CMK (cell line): Measurements from ENCODE around the gene EBLN2.

DNA sequence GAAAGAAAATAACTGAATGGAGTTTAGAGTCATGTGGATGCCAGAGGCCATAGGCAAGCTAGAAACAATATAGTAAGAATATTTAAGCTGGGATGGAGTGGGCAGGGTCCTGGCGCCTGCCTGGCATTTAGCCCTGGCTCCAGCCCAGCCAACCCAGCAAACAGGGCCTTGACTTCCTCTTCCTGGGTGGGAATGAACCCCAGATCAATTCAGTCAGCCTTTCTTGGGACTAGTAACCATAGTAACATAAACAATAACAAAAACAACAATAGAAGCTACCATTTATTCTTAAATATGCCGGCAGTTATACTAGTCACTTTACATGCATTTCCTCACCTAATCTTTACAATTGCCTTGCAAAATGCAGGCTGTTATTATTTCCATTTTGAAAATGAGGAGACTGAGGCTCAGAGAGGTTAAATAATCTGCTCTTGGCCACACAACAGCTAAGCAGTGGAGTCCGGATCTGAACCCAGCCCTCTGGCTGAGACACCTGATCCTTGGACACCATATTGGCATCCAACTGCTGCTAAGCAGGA is 334.4 kb downstream of the FOXP1 start:
- RRBS: no CpG with 5 or more reads among the region's 3 CpGs

DNA sequence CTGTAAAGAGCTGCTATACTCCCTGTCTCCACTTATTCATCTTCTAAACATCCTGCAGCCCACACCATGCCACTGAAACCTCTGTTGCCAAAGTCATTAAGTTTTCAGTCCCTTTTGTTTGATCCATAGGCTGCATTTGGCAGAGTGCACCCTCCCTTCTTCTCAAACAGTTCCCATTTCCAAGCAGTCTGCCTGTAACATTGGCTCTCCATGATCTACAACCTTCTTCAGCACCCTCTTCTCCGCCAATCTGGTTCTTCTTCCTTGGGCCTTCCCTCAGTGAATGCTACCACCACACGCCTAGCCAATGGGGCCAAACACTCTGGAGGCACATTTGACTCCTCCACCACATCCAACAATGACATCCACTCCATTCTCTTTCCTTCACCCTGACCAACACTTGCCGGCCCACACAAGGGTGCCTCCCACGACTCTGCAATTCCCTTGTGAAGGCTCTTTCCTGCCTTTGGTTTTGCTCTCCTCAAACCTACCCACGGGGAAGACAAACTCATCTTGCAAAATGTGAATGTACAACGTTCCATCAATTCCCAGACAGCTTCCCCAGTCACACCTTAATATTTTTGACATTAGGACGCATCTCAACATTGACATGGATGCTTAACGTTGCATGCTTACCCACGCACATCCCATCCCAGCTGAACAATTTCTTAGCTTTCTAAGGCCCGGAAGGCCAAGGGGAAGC is 263.8 kb downstream of the FOXP1 start:
- RRBS: no CpG with 5 or more reads among the region's 10 CpGs

GRCh38 chr3:71372291-71372810 is 211.2 kb downstream of the FOXP1 start:
- RRBS: no CpG with 5 or more reads among the region's 8 CpGs

DNA sequence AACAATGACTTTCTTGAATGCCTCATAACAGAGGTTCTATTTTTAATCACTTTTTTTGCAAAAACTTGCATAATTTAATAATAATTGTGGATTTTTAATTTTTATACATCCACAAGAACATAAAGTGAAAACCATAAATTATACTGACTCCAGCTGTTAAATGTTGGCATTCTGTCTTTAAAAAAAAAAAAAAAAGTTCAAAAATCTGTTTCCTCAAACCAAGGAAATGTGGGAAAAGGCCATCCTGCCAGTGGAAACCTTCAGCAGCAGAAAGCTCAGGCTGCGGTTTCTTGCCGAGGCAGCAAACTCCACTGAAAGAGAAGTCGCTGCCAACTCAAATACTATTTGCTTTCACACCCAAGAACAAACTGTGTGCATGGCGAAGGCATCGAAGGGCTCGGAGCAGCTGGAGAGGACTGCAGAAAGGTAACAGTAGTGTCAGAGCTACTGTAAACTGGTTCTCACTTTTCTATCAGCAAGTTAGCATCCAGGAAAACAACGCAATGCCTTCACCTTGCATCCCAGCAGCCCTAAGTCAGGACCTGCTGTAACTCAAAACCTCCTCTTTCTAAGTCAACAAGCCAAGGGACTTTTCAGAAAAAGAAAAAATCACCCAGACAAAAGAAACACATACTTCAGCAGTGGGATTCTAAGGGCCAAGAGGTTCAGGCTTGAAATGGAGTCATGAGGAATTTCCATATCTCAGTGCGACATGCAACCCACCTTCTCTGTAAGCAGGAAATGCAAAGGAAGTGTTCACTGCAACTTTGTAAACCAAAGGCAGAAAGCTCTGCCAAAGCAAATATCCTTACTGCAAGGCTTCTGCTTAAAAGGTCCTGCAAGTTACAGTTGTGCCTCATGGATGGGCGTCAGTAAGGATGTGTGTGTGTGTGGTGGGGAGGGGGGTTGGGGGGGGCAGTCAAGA is 193.6 kb downstream of the FOXP1 start:
- RRBS: no CpG with 5 or more reads among the region's 9 CpGs

DNA sequence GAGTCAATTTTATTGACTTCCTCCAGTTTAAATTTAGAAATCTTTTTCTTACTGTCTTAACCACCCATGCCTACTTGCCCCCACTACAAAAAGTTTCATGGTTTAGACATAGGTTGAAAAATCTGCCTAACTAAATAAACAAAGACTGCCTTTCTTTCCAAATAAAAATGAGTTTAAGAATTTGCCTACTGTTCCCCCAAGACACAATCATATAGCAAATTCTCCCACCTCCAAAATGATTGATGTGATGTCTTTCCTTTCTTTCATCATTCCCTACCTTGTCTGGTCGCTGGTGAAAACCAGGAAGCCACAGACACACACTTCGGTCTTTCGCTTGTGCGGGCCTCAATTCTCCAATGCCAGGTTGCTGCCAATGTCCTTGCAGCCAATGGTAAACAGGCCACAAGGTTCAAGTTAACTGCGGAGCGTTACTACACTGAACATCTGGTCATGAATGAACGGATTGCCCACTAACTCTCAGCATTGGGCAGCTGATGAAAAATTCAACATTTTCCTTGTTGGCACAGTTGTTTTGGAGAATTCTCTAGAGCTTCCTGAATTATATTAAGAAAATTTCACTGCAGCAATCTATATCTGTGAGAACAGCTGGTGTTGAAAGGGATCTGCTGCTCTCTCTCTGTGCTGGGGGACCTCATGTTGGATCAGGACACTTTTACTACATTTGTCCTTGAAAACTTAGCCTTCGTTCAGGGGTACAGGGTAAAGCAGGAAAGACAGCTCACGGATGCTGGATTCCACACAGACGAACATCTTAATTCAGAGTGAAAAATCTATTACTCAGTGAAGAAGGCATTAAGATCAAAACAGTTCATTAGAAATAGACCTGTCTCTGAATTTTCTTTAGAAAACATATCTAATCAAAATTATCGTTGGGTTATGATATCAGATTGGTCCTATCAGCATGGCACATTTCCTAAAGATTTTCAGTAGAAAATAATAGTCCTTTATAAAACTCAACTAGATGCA is 192.0 kb downstream of the FOXP1 start:
- RRBS: no CpG with 5 or more reads among the region's 11 CpGs

DNA sequence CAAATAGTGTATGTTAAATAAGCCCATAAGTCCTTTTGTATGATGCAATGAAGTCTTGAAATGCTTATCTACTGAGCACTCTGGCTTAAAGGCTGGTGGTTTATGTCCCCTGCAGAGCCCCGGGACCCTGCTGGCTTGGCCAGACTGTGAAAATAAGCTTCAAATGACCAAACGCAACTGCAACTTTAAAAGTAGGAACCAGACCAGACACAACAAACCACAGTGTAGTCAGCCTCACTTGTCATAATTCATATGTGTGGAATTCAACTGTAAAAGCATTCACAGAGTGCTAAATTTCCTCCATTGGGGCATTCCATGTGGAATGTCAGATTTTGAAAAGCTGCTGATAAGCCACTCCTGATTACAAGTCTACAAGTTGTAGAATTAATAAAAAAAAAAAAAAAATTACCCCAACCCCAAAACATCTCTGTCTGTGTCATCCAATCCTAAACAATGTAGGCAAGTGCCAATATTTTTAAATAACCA is 72.4 kb downstream of the FOXP1 start:
- RRBS: no CpG with 5 or more reads among the region's 2 CpGs

DNA sequence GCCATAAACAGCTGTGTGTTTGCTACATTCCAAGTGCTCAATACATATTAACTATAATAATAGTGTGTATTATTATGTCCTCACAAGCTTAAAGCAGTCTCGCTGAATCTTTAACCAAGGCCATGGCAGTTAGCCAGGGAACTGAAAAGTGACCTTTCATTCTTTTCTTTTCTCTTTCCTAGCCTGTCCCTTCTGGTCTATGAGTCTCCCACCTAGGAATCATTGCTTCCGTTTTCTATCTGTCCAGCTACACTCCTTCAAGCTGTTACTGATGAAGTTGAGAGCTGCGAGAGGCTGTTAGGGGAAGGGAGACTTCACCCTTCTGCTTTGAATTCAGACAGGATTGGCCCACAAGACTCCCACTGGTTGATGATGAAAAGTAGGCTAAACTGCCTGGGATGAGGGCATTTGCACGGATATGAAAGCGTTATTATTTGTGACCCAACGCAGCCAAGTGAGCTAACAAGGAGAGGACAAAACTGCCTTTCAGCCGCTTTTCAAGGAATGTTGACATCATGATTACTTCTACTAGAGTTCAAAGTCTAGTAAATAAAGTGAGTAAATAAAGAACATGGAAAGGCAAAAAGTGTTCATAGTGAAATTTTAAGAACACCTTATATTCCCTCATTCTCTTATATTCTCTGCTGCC is 30.2 kb downstream of the EIF4E3 start:
- RRBS: no CpG with 5 or more reads among the region's 7 CpGs

- RRBS: 17% methylated on average over 1 of the region's 18 CpGs
Measured at GRCh38 chr3:71725663-71726148, 504 bp upstream of the EIF4E3 start.

GRCh38 chr3:72031432-72031884 is 246.5 kb upstream of the PROK2 start:
- RRBS: no CpG with 5 or more reads among the region's 5 CpGs

DNA sequence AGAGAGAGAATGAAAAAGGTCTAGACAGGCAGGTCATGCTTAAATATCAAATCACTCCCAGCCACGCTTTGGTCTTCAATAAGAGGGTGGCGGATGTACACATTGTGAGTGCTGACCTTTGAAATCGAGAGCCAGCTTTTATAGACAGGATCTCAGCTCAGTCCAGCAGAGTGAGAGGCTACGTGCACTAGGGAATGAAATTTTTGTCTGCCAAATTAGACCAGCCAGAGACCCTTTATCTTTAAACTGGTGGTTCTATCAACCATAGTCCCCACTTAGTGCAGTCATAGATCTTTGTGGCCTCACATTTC is 342.3 kb upstream of the PROK2 start:
- RRBS: no CpG with 5 or more reads among the region's 4 CpGs

GRCh38 chr3:72135063-72135445 is 350.1 kb upstream of the PROK2 start:
- RRBS: no CpG with 5 or more reads among the region's 6 CpGs

DNA sequence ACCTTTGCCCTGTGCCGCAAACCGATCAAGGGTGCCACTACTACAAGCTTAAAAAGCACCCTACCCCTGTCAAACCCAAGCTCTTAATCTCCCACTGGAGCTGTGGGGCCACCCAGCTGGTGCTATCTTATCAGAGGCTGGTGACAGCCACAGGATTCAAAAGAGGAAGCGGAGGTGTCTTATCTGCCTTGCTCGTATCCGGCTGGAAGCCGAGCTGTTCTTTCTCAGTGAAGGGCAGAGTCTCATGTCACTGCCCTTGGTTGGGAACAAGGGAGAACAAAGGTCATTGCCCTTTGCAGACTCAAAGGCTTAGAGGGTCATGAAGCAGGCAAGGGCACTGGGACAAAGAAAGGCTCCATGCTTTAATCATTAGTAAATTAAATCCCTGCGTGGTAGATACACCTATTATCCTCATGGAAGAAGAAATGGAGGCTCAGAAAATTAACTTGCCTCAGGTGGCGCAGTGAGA is 359.9 kb upstream of the PROK2 start:
- RRBS: no CpG with 5 or more reads among the region's 8 CpGs

DNA sequence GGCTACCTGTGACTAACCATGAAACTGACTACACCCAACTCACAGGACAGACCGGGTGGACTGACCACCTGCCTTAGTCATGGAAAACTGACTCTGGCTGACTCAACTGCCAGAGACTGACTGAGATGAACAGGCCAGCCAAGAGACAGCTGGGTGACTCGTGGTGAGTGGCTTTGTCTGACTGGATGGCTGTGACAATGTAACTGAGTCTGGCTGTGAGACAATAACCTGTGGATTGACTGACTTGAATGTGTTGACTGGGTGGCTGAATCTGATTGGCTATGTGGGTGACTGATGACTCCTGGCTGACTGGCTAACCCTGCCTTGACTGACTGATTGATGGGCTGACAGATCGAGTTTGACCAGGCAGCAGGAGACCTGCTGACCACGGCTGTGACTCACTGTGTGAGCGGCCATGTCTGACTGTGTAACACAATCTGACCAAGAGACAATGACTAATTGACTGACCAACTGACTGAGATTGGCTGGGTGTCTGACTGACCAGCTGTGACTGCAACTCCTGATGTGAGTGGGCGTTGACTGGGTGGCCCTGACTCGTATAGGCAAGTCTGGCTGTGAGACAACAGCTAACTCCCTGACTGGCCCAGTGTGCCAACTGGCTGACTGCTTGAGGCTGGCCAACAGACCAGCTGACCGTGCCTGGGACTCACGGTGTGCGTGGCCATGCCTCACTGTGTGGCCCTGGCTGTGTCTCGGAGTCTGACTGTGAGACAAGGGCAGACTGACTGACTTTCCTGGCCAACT is 509.2 kb downstream of the SHQ1 start:
- RRBS: no CpG with 5 or more reads among the region's 11 CpGs

- RRBS: 4% methylated on average over 4 of the region's 22 CpGs
Measured at GRCh38 chr3:72347689-72348410, 500.4 kb downstream of the SHQ1 start.

GRCh38 chr3:72888831-72889472 is 1.1 kb downstream of the GXYLT2 start:
- RRBS: no CpG with 5 or more reads among the region's 13 CpGs

- RRBS: no CpG with 5 or more reads among the region's 2 CpGs
Measured at GRCh38 chr3:73060966-73061886, at the start of gene EBLN2. Gene EBLN2, plus strand, starts transcription at chr3:73061659.

DNA sequence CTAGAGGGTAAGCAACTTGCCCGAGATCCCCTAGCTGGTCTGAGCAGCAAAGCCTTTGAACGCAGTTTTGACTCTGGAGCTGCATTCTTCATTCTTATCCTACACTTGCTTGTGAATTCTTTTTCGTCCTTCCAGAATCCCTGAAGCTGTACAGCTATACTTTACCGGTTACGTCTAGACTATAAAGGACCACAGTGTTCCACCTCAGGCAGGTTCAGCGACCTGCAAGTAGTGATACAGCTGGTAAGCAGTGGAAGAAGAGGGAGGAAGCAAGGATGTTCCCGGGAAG is 1.1 kb downstream of the PDZRN3 start:
- RRBS: 0% methylated on average over 1 of the region's 7 CpGs

DNA sequence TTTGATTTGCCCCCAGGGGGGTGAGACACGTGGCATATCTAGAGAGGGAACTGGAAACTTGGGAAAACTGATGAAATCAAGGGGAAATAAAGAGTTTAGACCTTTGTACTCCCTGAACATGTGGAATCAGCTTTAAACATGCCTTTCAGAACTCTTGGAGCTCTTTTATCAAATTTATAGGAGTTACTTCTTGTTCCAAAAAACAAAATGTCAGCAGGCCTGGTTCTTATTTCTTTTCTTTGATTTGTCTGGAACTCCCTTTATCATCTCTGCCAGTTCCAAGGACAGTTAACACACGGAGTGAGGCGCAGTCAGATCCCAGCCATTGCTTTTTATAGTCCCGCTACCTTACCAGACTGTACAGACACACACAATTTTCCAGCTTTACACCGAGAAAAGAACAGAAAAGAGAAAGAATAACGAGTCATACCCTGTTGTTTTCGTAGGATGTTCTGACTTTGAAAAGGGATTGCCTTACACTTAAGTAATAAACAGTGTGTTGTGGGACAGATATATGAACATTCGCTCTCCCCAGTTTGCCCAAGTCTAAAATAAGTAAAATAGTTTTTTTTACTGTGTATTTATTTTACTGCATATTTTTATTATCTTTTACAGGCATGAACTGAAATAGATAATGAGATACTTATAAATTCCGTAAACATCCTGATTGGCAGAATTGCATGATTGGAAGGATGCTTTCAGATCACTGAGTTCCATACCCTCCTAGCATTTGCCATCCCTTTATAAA is 34.2 kb upstream of the PDZRN3 start:
- RRBS: no CpG with 5 or more reads among the region's 9 CpGs

DNA sequence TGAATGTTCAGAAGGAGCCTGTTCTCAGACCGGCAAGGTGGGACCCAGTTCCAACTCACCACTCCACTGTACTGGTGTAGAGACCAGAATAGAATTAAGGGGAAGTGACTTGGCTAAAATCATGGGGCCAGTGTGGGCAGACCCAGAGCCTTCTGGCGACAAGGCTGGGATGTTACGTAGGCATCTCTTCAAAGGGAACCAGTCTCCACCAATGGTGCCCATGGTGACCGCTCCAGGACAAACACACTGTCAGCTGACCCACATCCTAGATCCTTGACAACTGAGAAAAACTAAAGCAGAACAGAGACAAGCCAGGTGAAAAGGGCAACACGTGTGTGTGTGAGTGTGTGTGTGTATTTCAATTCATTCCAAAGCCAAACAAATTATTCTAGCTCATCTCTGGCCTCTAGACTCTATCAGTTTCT is 321.7 kb upstream of the FRG2C start:
- RRBS: no CpG with 5 or more reads among the region's 5 CpGs

- RRBS: no CpG with 5 or more reads among the region's 18 CpGs
Measured at GRCh38 chr3:75361981-75362472, 302.1 kb upstream of the FRG2C start.